Thoracic aorta endothelial cell (primary cell): ENCODE measurements around a stretch of chr18.

GRCh38 chr18:7565943-7566396 is 1.1 kb upstream of the PTPRM start:
- CAGE, long polyA plus RNA = no peak

DNA sequence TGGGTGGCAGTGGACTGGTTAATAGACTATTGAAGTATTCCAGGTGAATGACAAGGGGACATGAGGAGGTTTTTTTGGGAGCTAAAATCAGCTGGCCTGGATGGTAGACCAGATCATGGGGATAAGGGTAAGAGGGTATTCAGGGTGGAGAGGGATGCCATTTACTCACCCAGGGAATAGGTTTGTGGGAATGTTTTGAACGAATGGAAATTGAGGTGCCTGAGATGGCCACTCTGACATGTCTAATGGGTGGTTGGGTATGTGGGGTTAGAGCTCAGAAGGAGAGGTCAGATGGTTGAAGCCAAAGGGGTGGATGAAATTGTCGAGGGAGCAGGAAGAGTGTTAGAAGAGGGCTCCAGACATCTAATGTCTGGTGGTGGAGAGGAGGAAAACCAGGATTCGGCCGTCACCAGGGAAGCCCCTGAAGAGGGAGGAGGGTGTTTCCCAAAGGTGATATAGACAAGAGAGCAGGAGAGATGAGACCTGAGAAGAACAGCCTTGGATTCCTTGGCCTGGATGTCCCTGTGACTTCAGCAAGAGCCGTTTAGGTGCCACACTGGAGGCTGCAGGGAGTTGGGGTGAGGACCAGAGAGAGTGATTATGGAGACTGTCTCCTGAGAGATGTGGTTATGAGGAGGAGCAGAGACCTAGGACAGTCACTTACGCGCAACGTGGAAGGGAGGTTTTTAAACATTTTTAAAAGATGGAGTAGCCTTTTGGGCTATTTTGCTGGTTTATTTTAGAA is 62.9 kb downstream of the PTPRM start:
- CAGE, long polyA plus RNA = no peak

GRCh38 chr18:7800305-7800552 is 233.1 kb downstream of the PTPRM start:
- CAGE, long polyA plus RNA = no peak

DNA sequence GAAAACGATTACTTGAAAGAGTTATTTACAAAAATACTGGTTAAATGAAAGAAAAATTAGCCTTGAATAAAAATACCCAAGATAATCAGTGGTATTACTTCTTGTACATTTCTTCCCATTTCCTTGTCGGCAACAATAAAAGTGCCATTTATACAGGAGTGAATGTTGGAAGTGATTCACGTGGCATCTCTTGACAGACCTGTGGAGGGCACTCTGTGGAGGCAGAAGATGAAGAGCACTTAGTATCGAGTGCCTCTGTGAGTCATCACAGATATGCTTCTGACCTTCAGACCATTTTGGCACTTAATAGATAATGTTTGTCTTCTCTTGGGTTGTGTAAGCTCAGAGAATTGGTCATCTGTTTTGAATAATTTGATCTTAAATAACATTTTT is 305.4 kb downstream of the PTPRM start:
- CAGE, long polyA plus RNA = no peak

DNA sequence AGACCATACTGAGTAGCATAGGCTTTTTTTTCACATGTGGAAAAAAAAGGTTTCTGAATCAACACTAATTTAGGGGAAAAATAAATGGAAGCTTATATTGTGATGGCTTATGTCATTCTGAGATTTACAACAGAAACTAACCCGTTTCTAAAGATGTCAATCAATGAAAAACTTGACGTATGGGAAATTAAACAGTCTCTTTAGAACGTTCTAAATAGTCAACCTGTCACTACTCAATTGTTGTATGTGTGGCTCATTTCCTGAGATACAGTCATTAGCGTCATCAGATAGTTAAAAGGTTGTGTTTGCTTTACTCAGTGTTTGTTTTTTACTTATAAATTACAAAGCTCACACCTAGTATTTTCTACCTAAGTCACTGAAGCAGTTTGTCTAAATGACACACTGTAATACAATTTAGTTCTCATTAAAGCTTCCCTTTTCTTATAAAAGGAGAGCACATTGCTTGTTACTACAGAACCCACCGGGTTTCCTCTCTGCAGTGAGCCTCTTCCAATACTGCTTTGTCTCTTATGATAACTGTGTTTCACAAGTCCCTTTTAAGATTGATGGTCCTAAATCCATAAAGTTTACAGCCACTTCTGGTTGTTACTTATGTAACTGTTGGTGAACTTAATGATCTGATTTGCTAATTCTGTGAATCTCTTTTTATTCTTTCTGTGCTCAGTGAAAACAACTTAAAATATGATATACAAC is 311.8 kb downstream of the PTPRM start:
- CAGE, long polyA plus RNA = no peak

GRCh38 chr18:7949159-7949573 is 382.1 kb downstream of the PTPRM start:
- CAGE, long polyA plus RNA = no peak

DNA sequence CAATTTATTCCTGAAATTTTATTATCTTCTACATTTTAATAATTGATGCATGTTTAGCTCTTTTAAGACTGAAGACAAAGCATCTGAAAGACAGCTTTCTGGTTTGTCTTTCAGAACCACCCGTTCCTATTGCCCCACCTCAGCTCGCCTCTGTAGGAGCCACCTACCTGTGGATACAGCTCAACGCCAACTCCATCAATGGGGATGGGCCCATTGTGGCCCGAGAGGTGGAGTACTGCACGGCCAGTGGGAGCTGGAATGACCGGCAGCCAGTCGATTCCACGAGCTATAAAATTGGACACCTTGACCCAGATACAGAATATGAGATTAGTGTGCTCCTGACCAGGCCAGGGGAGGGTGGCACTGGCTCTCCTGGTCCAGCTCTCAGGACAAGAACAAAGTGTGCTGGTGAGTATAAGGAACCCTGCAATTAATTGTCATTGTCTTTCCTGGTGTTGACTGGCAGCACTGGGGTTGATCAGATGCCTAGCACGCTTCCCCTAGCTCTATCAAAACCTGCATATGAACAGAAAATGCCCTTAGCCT is 388.0 kb downstream of the PTPRM start:
- CAGE, long polyA plus RNA = no peak

- CAGE, long polyA plus RNA = no peak
Measured at GRCh38 chr18:7958218-7959009, 391.3 kb downstream of the PTPRM start.

DNA sequence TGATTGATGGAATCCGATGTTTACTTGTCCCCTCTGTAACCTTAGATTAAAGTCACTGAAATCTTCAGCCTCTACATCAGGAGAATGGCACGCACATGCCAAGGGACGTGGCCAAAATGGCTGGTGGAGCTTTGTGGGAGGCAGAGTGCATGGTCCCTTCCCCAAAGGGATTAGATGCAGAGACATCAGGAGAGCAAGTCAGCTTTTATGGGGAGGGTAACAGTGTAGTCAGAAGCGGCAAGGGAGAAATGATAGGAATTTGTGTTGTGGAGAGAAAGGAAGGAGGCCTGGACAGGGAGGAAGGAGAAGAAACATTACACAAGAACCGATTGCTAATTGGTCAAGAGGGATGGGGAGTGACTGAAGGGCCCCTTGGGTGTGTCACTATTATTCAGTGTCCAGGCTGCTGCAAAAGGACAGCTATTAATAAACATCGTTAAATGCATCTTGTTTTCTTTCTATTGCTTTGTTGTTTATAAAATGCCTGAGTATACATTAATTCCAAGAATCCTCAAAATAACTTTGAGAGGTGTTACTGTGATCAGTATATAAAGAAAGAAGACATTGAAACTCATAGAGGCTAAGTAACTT is 267.3 kb upstream of the RAB12 start:
- CAGE, long polyA plus RNA = no peak

DNA sequence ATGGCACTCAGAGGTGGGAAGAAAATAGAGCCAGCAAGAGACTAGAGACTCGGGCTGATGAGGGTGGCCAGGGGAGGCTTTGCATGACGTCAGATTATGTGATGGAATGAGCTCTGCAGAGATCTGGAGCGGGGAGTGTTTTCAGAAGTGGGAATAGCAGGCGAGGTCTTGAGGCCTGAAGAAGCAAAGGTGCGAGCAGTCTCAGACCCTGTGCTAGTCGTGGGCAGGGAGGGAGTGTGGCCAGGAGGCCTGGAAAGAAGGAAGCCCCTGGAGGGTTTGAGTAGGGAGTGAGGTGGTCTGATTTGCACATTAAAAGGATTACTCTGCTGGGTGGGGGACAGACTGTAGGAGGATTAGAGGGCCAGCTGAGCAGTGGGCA is 11.9 kb downstream of the MTCL1 start:
- CAGE, long polyA plus RNA = no peak

- CAGE, long polyA plus RNA = no peak
Measured at GRCh38 chr18:8856818-8857220, 151.5 kb downstream of the MTCL1 start.

- CAGE, long polyA plus RNA = no peak
Measured at GRCh38 chr18:8890945-8891448, 185.6 kb downstream of the MTCL1 start.

GRCh38 chr18:9191078-9191375 is 54.4 kb downstream of the ANKRD12 start:
- CAGE, long polyA plus RNA = no peak

- CAGE, long polyA plus RNA = no peak
Measured at GRCh38 chr18:9422860-9423319, 52.4 kb upstream of the RALBP1 start.

GRCh38 chr18:9569582-9570244 is 44.6 kb downstream of the PPP4R1 start:
- CAGE, long polyA plus RNA = no peak

GRCh38 chr18:9592567-9592924 is 21.8 kb downstream of the PPP4R1 start:
- CAGE, long polyA plus RNA = no peak

DNA sequence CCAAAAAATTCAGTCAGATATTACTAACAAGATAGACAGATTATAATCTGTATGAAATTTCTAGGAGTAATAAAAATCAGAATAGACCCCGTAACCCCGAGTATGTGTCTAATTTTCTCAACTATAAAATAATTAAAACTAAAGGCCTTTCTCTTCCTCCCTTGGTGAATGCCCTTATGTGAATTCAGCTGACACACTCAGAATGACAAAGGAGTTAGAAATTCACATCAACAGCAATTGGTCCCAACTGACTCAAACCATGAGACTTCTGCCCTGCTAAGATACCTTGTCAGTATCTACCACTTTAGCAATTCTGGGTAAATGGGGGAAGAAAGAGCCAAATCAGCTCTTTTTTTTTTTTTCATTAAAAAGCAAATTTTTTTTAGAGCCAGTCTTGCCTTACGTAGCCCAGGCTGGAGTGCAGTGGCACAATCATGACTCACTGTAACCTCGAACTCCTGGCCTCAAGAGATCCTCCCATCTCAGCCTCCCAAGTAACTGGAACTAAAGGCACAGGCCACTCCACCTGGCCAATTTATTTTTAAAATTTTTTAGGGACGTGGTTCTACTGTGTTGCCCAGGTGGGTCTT is 1.6 kb upstream of the PPP4R1 start:
- CAGE, long polyA plus RNA = no peak

- CAGE, long polyA plus RNA = no peak
Measured at GRCh38 chr18:9730559-9731103, 22.5 kb downstream of the RAB31 start.

DNA sequence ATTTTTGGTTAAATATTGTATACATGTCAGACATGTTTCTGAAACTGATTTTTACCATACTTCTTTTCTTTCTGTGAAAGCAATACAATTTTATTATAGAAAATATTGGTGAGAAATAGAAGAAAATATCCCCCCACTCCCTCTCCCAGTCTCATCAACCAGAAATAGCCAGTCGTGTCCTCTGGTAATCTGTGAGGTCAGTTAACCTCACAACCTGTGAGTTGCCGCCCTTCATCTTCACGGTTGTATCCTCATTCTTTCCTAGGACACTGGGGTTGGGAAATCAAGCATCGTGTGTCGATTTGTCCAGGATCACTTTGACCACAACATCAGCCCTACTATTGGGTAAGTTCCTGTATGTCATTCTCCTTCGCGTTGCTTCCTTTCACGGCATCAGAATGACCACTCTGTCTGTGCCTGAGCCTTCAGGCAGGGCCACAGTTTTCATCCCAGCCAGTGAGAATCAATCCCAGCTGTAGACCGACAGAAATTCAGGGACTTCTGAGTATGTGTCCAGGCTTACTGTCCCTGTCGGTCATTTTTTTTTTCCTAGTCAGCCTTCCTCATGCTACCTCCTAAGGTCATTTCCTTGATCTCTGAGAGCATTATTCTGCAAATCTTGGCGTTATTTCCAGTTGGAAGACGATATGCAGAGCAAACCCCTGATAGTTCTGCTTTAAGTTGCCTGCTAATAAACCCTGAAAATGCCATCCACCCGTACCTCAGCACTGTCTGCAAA is 67.1 kb downstream of the RAB31 start:
- CAGE, long polyA plus RNA = no peak

DNA sequence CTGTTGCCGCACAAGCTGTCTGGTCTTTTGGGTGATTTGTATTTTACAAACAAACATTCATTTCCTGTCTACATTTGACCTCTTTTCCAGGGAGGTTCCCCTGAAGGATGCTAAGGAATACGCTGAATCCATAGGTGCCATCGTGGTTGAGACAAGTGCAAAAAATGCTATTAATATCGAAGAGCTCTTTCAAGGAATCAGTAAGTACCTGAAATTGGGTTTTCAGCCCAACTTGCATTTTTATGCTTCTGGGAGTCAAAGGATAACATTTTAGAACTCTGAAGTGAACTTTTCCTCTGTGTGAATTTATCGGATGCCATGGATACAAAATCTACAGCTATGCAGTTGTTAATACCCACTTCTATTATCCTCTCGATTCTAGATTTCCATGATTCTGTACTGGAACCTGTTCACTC is 40.3 kb upstream of the TXNDC2 start:
- CAGE, long polyA plus RNA = no peak